Peyer's patch (tissue), 4 donors: ENCODE data around the gene MPHOSPH10.

- PRO-cap, result no peak
- RAMPAGE, long total RNA, 4 experiments, result no peak in any of the 4 experiments
These were observed 21.9 kb upstream of the ASPRV1 start for GRCh38 chr2:69983383-69983704.

- PRO-cap, result bidirectional peak, plus-strand start at chr2:70044907, minus-strand start at chr2:70044801
- RAMPAGE, long total RNA, 4 experiments, result no peak in any of the 4 experiments
These were observed 42.4 kb upstream of the PCBP1 start for GRCh38 chr2:70044688-70045499.

DNA sequence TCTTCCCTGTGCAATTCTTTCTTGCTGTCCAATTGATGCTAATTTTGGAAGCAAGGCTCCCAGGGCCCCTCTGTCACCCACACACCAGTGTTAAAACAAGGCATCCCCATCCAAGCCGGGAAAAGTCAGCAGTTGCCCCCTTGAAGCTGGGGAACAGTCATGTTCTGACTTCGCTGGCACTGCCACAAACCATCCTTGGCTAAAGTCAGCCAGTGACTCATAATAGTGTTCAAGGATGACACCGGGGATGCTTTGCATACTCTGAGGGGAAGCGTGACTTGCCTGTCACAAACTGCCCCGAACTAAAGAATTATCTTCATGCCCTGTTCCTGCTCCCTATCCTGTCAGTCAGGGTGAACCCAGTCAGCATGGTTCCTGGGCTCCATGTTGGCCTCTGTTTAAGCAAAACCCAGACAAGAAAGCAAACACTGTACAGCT lies 37.0 kb downstream of the TGFA start:
- PRO-cap, result no peak
- RAMPAGE, long total RNA, 4 experiments, result no peak in any of the 4 experiments

DNA sequence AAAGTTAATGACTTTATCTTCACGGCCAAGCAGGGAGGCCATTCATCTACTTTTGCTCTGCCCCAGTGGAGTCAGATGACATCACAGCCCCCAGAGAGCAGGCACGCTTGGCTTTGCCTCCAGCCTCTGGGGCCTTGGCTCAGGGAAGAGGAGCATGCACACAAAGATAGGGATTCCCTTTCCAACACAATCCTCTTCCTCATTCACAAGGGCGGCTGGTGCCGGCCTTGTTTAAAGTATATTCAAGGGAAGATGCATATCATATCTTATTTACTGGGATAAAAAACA lies 21.3 kb downstream of the TGFA start:
- PRO-cap, result no peak
- RAMPAGE, long total RNA, 4 experiments, result no peak in any of the 4 experiments

- PRO-cap, result no peak
- RAMPAGE, long total RNA, 4 experiments, result no peak in any of the 4 experiments
These were observed 73.1 kb upstream of the TGFA start for GRCh38 chr2:70626617-70627139.

DNA sequence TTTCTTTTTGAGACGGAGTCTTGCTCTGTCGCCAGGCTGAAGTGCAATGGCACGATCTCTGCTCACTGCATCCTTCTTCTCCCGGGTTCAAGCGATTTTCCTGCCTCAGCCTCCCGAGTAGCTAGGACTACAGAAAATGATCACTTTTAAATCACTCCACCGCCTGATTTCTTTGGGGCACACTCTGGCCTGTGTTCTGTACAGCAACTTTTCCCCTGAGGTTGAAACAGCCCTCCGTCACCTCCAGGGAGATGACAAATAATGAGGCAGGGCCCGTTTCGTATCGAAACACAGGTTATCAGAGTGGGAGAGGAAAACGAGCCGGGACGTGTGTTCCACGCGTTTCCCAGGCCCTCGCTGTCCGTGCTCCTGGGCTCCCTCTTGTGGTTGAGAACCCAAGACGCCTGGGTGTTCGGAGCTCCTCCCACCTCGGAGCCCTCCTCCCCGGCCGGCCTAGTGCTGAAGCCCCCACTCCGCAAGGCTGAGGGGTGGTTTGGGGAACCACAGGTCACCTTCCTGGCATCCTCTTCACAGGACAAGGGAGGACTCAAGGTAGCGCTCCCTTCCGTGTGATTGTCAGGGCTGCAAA lies 12.6 kb downstream of the ATP6V1B1 start:
- PRO-cap, result unidirectional peak, minus-strand start at position 356 of the sequence
- RAMPAGE, long total RNA, 4 experiments, result no peak in any of the 4 experiments

GRCh38 chr2:71001772-71002533 lies 7.3 kb upstream of the TEX261 start:
- PRO-cap, result no peak
- RAMPAGE, long total RNA, 4 experiments, result no peak in any of the 4 experiments

- PRO-cap, result no peak
- RAMPAGE, long total RNA, 4 experiments, result start-site peak on the plus strand in 1 of 4 experiments, at chr2:71069962-71070079 at its widest, 18 reads per replicate
These were observed 1.4 kb downstream of the NAGK start for GRCh38 chr2:71069724-71070305.

DNA sequence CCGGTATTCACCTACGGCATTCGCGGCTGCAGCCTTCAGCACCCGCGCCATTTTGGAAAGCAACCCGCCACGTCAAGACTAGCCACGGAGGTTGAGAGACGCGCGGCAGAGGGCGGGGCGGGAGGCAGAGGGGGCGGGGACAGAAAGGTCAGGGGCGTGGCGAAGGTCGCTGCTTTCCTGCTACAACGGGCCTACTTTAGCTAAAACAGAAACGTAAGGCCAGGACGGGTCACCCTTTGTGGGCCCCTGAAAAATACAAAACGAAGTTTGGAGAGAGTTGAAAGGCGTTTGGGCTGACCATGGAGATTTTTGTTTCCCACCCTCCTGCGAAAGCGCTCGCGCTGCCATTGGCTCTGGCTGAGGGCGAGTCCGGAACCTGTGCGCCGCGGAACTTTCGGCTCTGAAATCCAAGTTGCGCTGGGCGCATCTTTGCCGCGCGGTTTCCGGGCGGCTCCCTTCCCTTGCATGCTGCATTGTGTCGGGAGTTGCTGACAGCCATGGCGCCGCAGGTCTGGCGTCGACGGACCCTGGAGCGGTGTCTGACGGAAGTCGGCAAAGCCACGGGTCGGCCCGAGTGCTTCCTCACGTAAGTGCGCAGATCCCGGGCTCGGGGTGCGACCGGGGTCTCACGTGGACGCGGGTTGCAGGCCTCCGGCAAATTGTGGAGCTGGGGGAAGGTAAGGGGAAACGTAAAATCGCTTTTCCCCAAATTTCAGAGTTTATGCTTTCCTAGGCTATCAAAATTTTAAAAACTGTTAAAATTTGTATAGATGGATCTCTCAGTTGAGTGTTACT lies at the start of gene MPHOSPH10:
MPHOSPH10 (plus strand) TSS at position 466 of the 795 bp plus-strand sequence.
- PRO-cap, result bidirectional peak, plus-strand start at position 484 of the sequence, minus-strand start at position 54 of the sequence; bidirectional peak, plus-strand start at position 597 of the sequence, minus-strand start at position 586 of the sequence
- RAMPAGE, long total RNA, 4 experiments, result start-site peak on the plus strand in 3 of 4 experiments, centred at positions 176 to 484 of the sequence, 24 to 99 reads per replicate; start-site peak on the minus strand in 4 of 4 experiments, centred at positions 66 to 76 of the sequence, 19 to 246 reads per replicate

GRCh38 chr2:71455223-71456217 lies 11.0 kb upstream of the DYSF start:
- PRO-cap, result no peak
- RAMPAGE, long total RNA, 4 experiments, result no peak in any of the 4 experiments

DNA sequence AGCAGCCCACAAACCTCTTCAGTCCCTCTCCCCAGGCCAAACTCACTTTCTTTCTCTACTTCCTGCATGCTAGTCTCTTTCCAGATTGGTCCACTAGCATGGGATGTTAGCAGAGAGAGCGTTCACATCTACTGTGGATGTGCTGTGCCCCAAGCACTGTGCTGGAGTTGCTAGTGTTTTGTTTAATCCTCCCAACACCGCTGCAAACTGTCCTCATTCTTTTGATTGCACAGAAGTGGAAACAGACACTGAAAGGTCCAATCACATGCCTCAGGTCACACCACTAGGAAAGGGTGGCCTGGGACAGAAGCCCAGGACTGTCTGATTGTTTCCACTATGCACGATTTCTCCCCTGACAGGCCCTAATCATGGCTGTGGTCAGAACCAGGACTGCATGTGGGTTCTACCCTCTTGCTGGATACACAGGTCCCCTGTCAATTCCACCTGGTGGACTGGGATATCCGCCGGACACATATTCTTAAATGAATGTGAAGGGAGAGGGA lies 7.8 kb upstream of the DYSF start:
- PRO-cap, result no peak
- RAMPAGE, long total RNA, 4 experiments, result no peak in any of the 4 experiments

GRCh38 chr2:71467922-71468585 lies 1.6 kb downstream of the DYSF start:
- PRO-cap, result no peak
- RAMPAGE, long total RNA, 4 experiments, result no peak in any of the 4 experiments

DNA sequence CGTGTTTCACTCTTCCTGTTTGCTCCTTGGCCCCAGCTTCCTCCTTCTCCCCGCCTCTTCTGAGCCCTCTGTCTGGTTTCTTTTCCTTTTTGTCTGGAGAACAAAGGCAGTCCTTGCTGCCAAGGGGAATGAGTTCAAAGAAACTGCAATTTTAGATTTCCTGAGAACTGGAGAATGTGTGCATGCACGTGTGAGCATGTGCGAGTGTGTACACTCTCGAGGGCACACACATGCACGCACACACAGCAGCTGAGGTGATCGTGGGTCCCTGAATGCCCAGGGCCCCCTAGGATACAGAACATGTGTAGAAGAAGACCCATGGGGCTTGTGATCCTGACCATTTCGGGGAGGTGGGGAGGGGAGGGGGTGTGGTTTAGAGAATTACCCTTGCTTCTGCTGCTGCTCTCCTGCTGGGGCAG lies 138.7 kb downstream of the DYSF start:
- PRO-cap, result unidirectional peak, minus-strand start at position 61 of the sequence
- RAMPAGE, long total RNA, 4 experiments, result no peak in any of the 4 experiments

DNA sequence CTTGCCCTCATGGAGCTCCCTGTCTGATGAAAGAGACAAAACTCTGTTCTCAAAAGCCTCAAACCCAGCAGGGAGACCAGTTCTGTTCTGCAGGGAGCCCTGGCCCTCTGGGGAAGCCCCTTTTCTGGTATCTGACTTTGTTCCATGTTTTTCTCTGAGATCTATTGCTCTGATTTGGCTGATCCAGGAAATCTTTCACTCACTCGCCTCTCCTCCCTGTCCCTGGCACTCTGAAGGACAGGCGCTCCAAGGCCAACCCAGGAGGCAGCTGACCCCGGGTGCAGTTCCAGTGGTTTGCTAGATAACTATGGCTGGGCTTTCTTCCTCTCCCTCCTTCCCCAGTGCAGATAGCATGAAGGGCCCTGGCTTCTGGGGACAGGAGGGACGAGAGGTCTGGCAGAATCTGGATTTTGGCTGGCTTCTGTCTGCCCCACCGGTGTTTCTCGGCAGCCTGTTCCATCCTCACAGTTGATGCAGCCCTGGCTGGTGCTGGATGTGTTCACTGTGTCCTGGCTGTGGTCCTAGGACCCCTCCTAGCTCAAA lies 149.0 kb downstream of the DYSF start:
- PRO-cap, result no peak
- RAMPAGE, long total RNA, 4 experiments, result no peak in any of the 4 experiments

- PRO-cap, result no peak
- RAMPAGE, long total RNA, 4 experiments, result no peak in any of the 4 experiments
These were observed 225.3 kb downstream of the DYSF start for GRCh38 chr2:71691607-71692466.

GRCh38 chr2:71784990-71785501 lies 318.5 kb downstream of the DYSF start:
- PRO-cap, result no peak
- RAMPAGE, long total RNA, 4 experiments, result no peak in any of the 4 experiments

GRCh38 chr2:71883040-71883580 lies 264.6 kb downstream of the CYP26B1 start:
- PRO-cap, result no peak
- RAMPAGE, long total RNA, 4 experiments, result no peak in any of the 4 experiments

DNA sequence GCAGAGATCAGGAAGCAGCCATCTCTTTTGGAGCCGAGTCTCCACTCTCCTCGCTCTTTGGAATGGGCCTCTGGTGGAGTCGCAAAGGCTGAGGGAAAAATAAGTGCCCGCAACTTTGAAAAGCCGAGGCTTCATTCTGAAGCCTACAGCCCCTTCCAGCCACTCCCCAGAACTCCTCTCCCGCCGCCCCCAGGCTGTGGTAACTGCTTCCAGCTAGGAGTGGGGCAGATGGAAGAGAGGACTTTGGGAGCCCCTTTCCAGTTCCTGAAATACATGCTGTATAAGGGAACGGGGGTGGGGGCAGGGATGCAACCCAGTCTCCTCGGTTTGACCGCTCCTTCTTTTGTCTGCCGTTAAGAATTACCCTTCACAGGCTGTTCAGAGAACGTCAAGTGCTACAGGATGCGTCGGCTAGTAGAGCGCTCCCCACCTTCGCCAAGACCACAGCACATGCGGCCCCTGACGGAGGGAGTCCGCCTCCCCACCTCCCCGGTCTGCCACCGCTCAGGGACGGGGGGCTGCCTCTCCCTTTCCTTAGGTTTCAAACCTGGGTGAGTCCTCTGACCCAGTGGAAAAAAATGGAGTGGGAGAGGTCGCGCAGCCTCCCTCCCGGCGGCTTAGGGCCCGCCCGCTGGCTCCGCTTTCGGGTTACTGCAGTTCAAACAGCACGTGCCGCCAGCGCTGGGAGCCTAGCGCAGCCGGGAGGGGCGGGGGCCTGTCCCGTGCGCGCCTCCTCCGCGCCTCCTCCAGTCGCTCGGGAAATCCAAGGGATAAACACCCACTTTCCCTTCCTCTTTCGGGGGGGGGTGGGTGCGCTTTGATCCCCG lies 4.9 kb downstream of the CYP26B1 start:
- PRO-cap, result unidirectional peak, plus-strand start at position 749 of the sequence
- RAMPAGE, long total RNA, 4 experiments, result no peak in any of the 4 experiments

DNA sequence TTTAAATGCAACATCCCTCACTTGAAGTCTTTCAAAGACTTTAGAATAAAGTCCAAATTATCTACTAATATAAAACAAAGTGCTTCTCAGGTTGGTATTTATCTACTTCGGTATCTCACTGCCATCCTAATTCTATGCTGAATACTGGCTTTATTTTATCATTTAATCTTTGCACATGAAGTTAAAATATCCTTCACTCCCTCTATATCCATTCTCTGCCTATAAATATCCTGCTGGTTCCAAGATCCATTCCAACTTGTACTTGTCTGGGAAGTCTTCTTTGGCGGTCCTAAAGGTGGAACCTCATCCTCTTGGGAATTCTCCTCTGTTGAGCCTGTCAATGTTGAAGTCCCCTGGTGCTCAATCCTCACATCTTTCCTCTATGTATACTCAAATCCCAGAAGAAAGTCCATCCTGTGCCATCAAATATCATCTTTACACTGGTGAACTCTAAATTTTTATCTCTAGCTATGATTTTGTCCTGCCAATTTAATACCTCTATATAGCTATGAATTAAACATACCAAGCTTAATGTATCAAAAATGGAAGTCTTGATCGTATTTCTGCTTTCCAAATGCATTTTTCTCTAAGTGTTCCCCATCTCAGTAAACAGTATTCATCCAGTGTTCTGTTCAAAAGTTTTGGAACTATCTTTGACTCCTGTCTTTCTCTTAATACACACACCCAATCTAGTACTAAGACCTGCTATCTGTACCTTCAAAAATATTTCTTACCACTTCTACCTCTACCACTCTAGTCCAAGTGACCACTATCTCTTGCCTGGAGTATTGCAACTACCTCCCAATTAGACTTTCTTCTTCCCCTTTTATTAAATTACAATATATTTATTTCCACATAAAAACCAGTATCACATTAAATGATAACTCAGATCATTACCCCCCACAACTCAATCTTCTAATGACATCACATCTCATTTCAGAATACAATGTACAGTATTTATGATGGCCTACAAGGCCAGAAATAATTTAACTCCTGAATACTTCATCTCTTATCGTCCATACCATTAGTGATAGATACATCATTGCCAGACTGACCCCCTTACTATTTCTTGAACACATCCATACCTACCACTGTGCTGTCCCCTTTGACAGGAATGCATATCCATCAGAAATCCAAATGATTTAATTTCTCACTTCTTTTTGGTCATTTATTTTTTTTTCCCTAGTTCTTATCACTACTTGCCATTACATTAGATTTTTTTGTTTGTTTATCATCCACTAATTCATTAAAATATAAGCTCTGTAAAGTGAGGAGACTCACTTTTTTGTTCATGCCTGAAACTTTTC lies 329.5 kb upstream of the CYP26B1 start:
- PRO-cap, result no peak
- RAMPAGE, long total RNA, 4 experiments, result no peak in any of the 4 experiments

DNA sequence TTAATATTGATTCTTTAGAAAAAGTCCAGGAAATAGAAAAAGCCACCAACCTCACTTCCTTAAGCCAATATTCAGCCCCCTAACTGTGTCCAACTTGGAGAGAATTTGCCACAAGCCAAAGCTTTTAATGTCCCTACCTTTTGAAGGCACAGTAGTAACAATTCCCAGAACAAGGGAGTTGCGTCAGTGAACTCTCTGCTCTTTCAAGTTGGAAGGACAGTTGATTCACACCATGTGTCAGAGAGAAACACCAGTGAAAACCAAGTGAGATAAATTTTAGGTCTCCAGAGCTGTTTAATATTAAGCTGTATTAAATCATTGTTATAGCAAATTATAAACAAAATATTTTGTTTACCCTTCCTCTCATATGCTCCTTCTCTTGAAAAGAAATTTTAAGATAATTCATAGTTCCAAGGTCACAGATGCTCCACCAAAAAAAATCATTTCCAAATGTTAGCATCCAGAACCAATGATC lies 66.0 kb downstream of the EXOC6B start:
- PRO-cap, result no peak
- RAMPAGE, long total RNA, 4 experiments, result no peak in any of the 4 experiments